Tongue (tissue), 2 donors: ENCODE measurements around a stretch of chr1.

DNA sequence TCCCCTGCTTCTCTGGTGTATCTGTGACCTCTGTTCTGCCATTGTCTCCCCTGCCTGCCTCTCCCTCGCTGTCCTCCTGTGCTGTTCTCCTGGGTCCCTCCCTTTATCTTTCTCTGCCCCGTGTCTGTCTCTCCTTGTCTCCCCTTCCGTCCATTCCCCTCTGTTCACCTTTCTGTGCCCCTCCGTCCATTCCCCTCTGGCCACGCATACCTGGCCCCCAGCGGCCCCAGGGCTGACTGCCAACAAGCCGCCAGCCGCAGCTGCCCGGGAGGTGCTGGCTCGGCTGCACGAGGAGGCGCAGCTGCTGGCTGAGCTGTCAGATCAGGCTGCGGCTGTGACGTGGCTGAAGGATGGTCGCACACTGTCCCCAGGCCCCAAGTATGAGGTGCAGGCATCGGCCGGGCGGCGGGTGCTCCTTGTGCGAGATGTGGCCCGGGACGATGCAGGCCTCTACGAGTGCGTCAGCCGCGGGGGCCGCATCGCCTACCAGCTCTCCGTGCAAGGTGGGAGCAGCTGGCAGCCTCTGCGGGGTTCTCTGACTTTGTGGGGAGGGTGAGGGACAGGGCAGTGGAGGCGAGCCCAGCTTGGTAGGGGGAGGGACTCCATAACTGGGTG is 8.5 kb downstream of the OBSCN start:
- RAMPAGE, long total RNA = no peak

- RAMPAGE, long total RNA = no peak
Measured at GRCh38 chr1:228217024-228217460, 9.2 kb downstream of the OBSCN start.

DNA sequence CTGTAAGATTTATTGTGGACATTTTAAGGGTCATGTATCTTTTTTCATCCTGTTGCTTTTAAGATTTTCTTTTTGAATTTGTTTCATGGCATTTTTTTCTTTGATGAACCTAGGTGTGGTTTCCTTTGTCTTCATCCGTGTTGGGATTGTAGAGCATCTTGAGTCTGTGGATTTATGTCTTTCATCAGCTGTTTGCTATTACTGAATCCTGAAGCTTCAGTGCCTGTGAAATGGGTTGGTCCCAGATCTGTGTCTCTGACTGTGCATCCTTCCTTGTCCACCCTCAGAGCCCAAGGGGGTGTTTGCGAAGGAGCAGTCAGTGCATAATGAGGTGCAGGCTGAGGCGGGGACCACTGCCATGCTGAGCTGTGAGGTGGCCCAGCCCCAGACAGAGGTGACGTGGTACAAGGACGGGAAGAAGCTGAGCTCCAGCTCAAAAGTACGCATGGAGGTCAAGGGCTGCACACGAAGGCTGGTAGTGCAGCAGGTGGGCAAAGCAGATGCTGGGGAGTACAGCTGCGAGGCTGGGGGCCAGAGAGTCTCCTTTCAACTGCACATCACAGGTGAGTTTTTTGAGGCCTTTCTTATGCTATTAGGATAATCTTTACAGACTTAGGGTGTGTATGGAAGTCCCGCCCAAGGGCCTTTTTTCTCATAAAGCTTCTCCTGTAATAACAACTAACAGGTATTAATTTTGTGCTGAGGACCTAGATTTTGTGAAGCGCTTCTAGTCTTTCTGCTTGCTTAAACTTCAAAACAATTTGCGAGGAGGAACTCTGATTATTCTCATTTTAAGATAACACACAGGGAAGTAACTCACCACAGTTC is 37.5 kb downstream of the OBSCN start:
- RAMPAGE, long total RNA = no peak

DNA sequence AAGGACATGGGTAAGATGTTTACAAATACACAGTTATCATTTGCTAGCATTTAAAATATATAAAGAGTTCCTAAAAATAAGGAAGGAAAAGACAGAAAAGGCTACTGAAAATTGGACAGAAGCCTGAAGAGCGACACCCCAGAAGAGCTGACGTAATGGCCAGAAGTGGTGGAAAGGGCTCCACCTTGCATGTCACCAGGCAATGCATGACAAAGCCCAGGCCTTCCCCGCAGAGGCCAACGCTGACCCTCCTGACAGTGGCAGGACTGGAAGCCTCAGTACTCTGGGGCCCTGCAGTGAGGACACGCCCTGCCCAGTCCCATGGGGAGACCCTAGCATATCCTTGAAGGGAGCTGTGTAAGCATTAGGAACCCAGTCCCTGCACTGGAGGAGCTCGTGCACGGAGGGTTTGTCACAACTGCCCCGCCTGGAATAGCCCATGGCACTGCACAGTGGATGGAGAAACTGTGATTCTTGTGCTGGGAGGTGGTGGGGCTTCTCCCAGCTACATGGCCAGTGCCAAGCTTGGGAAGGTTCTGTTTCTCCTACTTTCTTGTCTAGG is 60.1 kb downstream of the OBSCN start:
- RAMPAGE, long total RNA = no peak

DNA sequence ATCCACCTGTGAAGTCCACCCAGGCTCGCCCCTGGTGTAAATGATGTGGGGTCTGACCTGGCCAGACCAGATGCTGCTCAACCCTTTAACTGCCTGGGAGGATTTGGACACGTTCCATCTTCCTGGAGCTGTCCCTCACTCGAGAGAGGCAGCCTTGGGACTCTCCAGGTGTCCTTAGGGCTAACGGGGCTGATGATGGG is 3.7 kb upstream of the H3-4 start:
- RAMPAGE, long total RNA = no peak

DNA sequence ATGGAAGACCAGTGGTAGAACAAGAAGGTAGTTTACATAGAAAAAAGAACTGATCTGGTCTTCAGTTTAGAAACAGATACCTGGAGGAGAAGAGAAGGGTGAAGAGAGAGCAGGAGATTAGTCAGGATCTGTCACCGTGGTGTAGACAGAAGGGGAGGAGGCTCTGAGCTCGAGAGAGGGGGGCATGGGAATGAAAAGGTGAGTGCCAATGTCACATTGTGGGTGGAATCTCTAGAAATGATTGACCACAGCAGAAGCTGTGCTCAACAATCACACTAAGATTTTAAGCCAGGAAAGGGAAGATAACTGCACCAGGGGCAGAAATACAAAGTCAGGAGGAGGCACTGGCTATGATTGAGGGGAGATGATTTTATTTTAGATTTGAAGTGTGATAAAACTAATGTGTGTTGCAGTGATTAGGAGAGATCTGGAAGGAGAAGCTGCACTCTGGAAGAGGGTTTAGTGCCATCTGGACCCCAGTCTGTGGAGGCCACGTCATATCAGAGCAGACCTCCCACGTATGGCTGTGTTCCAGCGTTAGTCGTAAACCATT is 32.8 kb downstream of the RHOU start:
- RAMPAGE, long total RNA = no peak

DNA sequence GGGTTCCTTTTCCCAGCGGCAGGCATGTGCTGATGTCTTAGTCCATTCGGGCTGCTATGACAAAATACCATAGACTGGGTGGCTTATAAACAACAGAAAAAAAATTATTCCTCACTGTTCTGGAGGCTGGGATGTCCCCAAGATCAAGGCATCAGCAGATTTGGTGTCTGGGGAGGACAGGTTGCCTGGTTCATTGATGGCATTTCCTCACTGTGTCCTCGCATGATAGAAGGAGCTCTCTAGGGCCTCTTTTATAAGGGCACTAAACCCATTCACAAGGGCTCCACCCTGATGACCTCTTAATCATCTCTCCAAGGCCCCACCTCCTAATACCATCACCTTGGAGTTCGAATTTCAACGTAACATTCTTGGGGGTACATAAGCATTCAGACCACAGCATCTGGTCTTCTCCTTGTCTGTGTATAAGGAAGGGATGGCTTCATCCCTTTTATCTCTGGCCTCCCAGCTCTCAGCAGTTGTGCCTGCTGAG is 75.5 kb downstream of the RHOU start:
- RAMPAGE, long total RNA = no peak

DNA sequence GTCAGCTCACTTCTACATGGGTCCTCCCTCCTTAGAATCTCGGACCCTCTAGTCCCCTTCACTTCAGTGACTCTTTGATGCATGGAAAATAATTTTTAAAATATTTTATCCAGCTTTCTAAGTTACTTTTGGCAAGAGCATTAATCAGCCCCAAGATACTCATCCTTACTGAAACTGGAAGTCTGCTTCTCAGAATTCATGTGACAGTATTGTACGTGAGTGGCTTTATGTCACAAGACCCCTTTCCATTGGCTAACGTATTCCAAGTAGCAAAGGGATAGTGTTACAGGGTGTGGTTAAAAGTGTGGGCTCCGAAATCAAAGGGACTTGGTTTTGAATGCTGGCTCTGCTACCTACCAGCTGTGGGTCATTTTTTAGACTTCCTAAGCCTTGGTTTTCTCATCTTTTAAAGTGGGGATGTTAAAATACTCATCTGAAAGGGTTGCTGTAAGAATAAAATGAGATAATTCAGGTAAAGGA is 91.7 kb downstream of the RHOU start:
- RAMPAGE, long total RNA = no peak

GRCh38 chr1:228830027-228830840 is 95.0 kb downstream of the RHOU start:
- RAMPAGE, long total RNA = no peak

- RAMPAGE, long total RNA = no peak
Measured at GRCh38 chr1:228875676-228876215, 140.5 kb downstream of the RHOU start.

DNA sequence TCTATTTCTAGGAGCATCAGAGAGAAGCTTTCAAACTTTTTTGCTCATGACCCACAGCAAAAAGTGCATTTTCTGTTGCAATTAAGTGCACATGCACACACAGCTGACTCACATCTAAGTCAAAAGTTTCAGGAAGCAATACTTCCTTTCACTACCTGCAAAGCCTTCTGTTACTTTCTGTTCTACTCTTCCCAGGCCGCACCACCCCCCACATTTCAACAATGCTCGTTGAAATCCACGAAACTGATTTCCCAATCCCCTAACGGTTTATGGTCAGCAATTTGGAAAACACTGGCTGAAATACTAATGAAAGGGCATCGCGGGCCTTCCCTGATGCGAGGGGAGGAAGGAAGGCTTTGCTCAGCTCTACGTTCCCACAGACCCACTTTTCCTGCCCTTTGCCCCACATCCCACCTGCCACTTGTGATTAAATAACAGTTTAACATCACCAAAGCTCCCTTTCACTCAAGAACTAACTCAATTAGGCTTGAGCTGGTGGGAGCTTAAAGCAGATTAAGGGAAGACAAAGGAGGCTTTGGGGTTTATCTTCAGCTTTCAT is 243.3 kb upstream of the RAB4A start:
- RAMPAGE, long total RNA = no peak

GRCh38 chr1:229199360-229199717 is 71.6 kb upstream of the RAB4A start:
- RAMPAGE, long total RNA = no peak

GRCh38 chr1:229221065-229222342 is 49.4 kb upstream of the RAB4A start:
- RAMPAGE, long total RNA = no peak

- RAMPAGE, long total RNA = no peak
Measured at GRCh38 chr1:229253625-229254033, 17.3 kb upstream of the RAB4A start.

DNA sequence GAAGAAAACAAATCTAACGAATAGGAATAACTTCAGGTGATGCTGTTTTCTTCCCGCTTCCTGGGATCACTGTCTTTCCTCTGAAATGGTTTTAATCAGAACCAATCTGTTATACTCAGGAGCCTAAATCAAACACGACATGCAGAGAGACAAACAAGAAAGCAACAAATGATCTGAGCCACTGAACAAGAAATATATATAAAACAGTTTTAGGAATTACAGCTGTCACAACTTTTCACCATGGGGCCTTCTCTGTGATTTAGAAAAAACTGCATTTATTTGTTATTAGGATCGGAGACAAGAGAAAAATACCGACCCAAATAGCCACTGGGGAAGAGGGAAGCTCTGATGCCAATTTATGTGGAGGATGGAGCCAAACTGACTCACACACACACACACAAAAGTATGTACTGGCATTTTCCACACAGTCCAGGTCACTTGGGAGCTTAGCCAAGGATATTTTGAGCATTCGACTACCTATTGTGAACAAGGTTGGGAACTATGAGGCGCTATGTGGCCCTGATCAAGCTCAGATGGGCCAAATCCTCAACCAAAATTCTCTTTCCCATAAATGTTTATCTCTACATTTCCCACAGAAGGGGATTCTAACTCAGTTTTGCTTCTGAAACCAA is 1.3 kb upstream of the RAB4A start:
- RAMPAGE, long total RNA = no peak

DNA sequence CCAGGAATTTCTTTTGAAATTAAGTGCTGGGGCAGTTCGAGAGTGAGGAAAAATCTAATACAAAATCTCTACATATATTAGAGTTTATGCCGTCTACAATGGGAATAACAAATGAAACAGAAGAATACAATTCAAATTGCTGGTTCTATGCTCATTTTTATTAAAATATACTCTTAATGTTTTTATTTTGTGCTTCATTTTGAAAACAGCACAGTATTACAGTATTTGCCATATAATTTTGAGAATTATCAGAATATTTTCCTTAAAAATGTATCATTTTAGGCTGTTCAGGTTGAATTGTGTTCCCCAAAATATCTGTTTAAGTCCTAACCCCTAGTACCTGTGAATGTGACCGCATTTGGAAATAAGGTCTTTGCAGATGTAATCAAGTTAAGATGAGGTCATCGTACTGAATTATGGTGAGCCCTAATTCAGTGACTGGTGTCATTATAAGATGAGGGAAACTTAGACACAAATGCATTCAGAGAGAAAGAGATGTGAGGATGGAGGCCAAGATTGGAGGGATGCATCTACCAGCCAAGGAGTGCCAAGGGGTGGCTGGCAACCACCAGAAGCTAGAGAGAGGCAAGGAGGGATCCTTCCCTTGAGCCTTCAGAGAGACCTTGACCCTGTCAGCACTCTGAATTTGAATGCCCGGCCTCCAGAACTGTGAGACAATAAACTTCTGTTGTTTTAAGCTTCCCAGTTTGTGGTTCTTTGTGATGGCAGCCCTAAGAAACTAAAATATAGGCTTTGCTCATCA is 4.0 kb downstream of the RAB4A start:
- RAMPAGE, long total RNA = no peak

GRCh38 chr1:229313002-229313635 is 29.7 kb downstream of the CCSAP start:
- RAMPAGE, long total RNA = no peak

DNA sequence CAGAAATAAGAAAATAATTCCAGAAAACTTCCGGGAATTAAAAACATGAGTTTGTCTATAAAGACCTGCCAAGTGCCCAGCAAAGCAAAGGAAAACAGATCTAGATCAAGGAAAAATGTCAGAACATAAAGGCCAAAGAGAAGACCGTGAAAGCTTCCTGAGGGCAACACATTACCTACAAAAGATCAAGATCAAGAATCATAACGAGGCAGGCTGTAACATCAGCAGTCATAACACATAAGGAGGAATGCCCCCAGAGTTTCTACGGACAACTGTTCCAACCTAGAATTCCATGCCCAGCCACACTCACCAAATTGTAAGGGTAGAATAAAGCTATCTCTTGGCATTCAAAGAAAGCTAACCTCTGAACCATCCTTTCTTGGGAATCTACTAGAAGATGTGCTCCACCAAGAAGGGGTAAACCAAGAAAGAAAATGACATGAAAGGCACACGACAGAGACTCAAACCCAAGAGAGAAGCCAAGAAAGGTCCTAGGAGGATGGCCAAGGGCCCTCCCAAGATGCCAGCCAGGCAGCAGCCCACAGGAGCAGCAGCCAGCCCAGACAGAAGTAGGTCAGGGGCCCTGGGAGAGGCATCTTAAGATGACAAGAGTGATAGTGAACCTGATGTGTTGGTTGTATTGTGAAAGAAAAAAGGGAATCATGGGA is 3.6 kb downstream of the CCSAP start:
- RAMPAGE, long total RNA = no peak

- RAMPAGE, long total RNA = no peak
Measured at GRCh38 chr1:229406617-229407177, 27.2 kb downstream of the ACTA1 start.

GRCh38 chr1:229431217-229432512 is 2.2 kb downstream of the ACTA1 start:
- RAMPAGE, long total RNA = no peak